Tongue (tissue), 2 donors: ENCODE measurements around a stretch of chr20.

DNA sequence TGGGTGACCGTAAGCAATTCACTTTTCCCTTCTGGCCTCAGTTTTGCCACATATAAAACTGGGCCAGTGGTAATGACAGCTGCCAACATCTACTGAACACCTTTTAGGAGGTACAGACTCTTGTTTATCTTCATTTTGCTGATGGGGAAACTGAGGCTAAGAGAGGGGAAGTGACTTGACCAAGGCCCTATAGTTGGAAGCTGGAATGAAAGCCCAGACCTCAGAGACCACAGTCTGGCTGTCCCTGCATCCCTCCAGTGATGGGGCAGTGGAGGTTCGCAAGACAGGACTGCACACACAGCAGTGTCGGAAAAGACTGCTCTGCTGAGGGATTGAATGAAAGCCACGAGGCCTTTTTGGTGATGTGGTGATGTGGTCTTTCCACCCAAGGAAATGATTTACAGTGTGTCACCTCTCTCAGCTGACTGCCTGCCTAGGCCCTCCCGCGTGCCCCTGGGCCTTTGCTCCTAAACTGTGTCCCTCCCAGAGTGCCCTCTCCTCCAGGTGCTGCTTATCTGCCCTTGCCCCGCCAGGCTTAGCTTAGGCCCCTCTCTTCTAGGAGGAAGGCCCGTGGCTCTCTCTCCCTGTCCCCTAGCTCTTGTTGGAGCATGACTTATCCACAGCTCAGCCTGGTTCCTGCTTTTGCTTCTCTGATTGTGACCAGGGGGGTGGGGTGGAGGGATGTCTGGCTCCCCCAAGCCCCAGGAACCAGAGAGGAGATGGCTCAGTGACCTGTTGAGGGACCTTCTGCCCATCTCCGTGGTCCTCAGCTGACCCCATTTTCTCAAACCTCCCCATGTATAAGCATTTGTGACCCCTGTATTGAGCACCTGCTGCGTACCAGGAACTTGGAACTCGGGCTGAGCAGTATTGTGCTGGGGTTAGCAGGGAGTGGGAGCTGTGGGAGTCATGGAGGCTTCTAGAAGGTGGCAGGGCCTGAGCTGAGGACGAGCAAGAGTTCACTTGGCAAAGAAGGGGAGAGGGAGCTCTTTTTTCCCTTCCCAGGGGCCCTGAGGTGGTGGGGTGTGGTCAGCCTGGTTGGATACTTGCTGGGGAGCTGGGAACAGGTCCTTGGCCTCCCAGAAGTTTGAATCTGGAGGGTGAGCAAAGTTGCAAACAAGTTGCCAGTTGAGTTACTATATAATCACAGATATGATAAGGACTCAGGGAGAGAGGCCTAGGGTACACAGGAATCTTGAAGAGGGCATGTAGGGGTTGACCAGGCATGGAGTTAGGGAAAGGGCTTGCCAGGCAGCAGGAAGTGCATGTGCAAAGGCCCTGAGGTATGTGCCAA is 2.1 kb downstream of the SRC start:
- RAMPAGE, long total RNA: no peak

- RAMPAGE, long total RNA: no peak
Observed at GRCh38 chr20:37379987-37381295, 34.5 kb downstream of the SRC start.

- RAMPAGE, long total RNA: no peak
Observed at GRCh38 chr20:37983965-37984644, 49.2 kb downstream of the TTI1 start.

DNA sequence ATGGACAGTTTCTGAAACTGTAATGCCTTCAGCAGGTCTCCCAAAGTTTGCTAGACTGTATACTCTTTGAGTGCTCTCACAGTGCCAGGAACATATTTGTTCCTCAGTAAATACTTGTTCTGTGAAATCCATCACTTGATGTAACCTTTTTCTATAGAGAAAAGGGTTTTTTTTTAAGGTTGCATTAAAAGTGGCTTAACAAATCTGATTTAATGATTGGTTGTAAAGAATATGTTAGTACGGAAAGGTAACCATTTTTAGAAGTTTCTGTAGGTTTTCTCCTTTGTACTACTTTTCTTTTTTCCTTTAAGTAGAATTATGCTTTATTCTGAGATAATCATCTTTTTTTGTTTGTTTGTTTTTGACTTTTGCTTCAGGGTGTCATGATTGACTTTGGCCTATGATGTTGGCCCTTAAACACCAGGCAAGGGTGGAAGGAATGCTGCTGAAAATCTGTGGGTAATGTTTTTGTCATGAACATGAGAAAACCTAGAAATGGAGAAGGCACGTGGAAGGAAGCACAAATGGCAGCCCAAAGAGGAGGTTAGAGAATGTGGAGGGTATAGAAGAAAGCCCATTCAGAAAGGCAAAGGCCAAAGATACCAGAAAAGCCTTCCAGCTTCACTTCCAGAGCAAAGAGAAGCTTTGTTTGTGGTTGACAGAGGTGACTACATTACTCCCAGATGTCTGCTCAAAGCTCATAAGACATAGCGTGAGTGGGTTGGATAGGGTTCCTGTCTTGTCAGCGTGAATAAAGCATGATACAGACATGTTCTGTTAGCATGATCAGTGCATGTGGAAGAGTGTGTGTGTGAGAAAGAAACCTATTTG is 36.5 kb downstream of the RPRD1B start:
- RAMPAGE, long total RNA: no peak

DNA sequence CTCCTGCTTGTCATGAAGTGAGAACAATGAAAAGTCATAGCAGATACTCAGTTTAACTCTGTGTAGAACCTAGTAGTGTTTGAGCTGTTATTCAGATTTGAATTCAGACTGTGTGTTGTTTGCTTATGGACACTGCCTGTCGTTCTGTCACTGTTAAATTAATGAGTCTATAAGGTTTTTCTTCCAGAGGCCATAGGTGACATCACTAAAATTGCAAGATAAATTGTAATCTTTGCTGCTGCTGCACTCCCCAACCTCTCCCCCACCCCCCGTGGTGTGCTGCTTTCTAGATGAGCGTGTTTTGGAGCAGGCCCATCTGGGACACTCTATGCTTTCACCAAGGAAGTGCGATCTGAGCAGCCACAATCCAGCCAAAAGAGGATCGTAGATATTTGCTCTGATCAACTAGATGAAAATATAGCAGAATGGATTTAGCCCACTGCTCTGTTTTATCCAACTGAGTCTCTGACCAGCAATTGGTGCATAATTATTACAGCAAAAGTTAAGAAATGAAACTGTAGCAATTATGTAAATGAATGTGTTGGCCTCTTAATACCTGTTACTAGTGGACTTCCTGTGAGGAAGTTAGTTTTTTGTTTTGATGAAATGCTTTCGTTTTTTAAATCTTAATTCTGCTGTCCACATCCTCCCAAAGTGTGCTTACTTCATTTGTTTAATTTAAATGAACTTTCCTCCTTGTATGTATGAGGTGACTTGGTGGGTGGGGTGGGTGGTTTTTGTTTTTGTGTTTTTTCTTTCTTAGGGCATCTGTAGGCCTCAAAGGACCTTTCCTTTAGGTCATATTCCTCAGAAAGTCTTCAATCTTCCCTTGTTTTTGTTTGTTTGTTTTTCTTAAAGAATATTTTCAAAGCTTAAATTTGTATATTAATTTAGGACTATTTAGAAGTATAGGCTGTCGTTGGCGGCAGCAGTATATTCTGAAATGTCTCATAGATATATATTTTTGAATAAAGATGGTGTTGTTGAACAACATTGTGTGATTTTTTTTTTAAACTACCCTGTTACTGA is 58.1 kb downstream of the RPRD1B start:
- RAMPAGE, long total RNA: no peak

GRCh38 chr20:38130925-38131261 is 34.2 kb downstream of the TGM2 start:
- RAMPAGE, long total RNA: no peak

- RAMPAGE, long total RNA: no peak
Observed at GRCh38 chr20:38139698-38140430, 25.2 kb downstream of the TGM2 start.

- RAMPAGE, long total RNA: no peak
Observed at GRCh38 chr20:38161230-38161735, 3.8 kb downstream of the TGM2 start.

GRCh38 chr20:38167989-38168732 is 3.1 kb upstream of the TGM2 start:
- RAMPAGE, long total RNA: no peak

GRCh38 chr20:38190657-38191140 is 25.6 kb upstream of the TGM2 start:
- RAMPAGE, long total RNA: no peak

- RAMPAGE, long total RNA: no peak
Observed at GRCh38 chr20:38343785-38344480, 2.3 kb upstream of the LBP start.

- RAMPAGE, long total RNA: no peak
Observed at GRCh38 chr20:38420787-38421444, 51.7 kb upstream of the RALGAPB start.

- RAMPAGE, long total RNA: no peak
Observed at GRCh38 chr20:38425597-38426560, 46.8 kb upstream of the RALGAPB start.

DNA sequence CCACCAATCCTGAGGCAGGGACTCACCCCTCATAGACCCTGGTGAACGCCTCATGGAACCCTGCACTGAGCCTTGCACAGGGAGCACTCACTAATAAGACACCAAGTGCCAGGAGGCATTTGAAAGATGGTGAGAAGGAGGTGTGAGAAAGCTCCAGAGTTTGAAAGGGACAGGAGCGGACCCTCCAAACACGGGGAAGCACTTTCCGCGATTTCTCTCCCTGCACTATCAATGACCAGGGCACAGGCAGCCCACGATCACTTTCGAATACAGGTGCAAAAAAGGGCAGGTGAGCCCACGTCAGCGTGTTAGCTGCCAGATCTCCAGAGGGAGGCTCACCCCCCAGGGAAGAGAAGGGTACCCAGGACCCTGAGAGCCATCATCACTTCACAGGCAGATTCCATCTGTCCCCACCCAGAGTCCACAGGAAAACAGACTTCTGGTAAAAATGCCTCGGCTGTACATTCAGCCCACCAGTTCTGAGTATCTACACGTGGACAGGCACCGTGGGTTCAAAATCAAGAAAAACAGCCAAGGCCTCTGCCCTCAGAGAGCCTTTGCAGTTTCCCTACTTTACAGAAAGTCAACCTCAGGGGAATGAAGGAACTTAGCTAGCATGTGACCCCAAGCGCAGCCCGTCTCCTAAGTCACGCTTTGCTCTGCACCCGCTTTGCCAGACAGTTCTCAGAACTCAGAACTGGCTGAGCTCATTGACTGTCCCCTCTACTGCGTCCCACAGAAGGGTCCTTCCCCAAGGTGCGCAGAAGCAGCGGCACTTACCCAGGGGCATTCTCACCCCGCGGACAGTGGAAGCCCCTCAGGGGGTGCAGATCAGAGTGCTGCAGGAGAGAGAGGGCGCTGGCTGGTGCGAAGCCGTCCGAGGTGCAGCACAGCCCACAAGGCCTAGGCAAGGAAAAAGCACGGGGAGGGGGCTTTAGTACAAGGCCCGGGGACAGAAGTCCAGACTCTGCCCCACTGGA is 38.6 kb upstream of the RALGAPB start:
- RAMPAGE, long total RNA: no peak

DNA sequence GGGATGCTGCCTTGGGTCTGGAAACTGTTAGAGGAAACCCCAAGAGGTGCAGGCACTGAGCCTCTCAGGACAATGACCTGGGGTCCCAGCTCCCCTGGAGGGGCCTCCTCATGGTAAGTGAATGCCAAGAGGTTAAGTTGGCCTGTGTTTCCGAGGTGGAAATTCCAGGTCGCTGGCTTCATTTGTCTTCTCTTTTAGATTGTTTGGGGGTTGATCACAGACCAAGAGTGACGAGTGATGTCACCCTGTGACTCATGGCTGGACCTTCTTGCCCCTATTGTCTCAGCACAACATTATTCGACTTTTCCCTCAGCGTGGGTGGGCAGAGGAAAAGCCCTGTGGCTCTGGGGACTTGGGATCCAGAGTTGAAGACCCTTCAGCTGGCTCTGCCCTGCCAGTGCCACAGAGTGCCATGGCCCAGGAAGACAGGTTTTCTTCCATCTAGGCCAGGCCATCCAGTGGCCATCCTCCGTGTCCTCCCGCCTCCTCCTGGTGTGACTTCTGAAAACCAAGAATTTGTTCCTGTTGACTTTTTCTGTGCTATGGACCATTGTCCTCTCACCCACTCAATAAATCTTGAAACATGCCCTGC is 22.2 kb upstream of the RALGAPB start:
- RAMPAGE, long total RNA: no peak

GRCh38 chr20:38818222-38818697 is 12.8 kb downstream of the PPP1R16B start:
- RAMPAGE, long total RNA: no peak

DNA sequence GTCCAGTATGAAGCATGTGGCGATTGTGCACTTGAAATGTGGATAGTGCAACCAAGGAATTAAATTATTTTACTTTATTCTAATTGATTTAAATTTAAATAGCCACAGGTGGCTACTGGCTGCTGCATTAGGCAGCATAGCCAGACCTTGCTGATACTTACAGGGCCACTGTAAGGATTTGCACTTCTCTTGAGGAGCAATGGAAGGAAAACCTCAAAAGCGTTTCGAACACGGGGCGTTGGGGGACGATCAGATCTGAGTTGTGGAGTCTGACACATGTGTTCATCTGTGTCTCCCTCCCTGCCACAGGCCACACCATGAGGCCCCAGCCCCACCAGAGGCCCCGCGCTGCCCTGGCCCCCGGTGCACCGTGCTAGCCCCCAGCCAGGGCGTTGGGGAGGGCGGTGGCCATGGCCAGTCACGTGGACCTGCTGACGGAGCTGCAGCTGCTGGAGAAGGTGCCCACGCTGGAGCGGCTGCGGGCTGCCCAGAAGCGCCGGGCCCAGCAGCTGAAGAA is 30.1 kb downstream of the PPP1R16B start:
- RAMPAGE, long total RNA: no peak

- RAMPAGE, long total RNA: no peak
Observed at GRCh38 chr20:38842056-38842602, 36.6 kb downstream of the PPP1R16B start.

DNA sequence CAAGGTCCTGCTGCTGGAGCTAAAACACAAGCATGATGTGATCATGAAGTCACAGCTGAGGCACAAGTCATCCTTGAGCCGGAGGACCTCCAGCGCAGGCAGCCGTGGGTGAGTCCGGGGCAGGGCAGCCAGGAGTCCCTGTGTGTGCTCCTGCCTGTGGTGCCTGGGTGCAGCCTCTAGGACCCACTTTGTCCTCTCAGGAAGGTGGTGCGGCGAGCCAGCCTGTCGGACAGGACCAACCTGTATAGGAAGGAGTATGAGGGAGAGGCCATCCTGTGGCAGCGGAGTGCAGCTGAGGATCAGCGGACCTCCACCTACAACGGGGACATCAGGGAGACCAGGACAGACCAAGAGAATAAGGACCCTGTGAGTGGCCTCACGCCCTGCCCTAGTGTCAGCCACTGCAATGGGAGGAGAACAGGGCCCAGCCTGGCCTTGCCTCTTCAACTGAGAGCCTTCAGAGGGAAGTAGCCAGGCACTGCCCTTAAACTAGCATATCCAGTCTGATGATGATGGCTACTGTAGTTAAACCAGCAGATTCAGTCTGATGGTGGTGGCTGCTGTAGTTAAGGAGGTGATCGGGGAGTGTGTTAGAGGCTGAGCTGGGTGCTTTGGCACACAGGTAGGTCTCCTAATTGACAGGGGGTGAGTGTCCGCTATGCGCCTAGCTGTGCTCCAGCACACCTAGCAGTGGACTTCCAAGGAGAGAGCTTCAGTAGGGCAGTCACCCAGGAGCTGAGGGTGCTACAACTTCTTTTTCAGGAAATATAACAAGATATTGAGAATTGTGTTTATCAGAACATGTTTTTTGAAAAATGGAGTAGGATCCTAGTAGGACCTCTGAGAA is 18.2 kb upstream of the FAM83D start:
- RAMPAGE, long total RNA: no peak

GRCh38 chr20:39338945-39339204 is 376.7 kb downstream of the DHX35 start:
- RAMPAGE, long total RNA: no peak